ENCODE data around the gene MBL2.

DNA sequence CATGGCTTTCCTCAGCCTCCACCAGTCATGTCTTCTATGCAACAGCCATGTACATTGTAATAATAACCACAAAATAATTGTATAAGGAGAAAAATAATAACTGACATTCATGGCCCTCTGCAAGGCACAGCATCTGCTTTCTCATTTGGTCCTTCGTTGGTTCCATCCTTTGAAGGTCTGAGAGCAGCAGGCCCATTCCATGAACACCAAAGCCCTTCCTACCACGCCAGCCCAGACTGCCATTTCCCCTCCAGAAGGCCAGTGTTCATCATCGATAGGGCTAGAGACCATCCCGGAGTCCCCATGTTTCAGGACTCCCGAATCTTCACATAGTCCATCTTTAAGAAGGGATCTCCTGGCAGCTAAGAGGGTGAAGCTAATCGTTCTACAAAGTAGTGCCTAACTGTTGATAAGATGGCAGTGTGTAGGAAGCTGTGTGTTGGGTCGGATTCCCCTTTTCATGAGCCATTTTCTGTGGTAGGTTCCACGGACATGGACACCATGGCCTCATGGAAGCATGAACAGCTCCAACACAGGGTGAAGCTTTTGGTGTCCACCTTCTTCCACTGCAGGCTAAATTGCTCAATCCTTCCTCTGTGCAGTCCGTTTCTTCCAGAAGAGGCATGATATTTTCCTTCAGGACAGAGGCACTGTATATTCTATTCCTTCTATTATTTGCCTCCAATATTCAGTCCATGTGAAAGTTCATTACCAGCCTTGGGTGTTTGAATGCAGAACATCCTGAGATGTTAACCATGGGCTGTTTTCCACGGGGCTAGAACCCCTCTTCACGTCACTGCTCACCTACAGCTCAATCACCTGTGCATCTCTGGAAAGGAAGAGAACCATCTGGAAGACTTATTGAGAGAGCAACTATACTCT lies 21.5 kb upstream of the FAM170B start:
- RRBS = no CpG with 5 or more reads among the region's 11 CpGs

GRCh38 chr10:49278271-49278977 lies 20.5 kb upstream of the C10orf71 start:
- RRBS = no CpG with 5 or more reads among the region's 9 CpGs

GRCh38 chr10:49398358-49398749 lies 2.5 kb upstream of the DRGX start:
- RRBS = 7% methylated on average over 11 of the region's 34 CpGs

GRCh38 chr10:49614113-49614682 lies 361 bp downstream of the CHAT start:
- RRBS = 10% methylated on average over 11 of the region's 42 CpGs

DNA sequence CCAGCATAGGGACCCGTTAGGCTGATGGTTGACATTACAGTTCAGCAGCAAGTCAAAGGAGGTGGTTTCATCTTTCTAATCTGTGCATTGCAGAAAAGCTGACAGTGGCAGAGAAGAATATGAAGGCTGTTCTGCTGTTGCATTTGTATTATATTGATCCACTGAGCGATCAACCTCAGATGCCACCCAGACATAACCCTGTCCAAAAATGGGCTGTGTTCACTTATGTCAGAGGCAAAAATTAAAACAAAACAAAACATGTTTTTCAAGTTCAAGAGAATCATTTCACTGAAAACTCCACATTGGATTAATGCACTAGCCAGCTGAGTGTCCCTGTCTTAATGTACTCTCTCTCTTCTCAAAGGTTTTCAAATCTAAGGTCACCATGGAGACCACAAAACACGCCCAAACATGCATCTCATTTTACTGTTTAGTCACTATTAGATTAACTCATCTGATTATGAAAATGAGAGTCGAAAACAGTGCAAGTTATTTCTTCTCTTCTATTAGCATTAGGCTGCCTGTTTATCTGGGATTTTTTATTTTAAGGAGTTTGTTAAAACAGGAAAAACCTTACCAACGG lies 70.7 kb upstream of the ASAH2 start:
- RRBS = no CpG with 5 or more reads among the region's 5 CpGs

DNA sequence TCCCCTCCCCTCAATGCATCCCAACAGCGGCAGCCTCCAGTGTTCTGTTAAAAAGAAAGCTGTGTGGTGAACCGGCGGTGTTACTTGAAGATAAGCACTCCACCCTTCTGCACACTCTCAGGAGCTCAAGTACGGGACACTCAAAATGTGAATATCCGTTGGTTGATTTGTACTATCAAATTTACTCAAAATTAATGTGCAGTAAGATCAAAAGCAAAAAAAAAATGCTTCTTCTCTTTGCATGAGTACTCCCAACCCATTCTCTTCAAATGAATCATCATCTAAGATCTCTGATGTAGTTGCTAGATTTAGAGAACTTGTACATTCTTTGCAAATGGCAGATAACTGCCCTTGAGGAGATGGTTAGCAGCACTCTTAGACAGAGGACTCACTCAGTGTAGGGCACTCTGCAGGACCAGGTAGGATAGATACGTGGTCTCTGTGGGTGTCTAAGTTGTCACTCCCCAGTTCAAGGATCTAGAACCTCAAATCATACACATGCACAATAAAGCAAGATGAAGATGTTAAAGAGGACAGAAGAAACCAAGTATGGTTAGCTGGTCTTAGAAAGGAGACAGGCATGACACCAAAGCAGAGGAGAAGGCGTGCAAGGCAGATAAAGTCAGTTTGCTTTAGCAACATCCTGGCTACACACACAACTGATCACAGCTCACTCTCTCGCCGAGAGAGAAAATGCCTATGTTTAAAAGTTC lies 145.7 kb upstream of the ASAH2 start:
- RRBS = no CpG with 5 or more reads among the region's 9 CpGs

DNA sequence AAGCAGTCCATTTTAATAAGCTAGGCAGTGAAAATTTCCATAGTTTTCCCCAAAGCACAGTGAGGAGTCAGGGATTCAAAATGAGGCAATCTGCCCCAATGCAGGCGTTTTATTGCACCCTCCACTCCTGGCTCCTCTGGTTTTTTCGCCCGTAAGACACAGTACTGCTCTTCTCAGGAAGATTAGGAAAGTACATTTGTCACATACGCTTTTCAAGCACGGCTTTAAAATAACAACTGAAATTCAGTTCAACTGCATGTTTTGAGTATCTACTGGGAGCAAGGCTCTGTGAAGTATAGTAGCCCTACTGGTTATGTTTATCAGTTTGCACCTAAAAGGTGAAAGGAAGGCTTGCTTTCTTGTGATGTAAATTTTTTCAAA lies 1.9 kb upstream of the SGMS1 start:
- RRBS = no CpG with 5 or more reads among the region's 5 CpGs

GRCh38 chr10:50884283-50884838 lies 1.1 kb downstream of the A1CF start:
- RRBS = no CpG with 5 or more reads among the region's 3 CpGs

- RRBS = no CpG with 5 or more reads among the region's 14 CpGs
These were observed 83.6 kb upstream of the PRKG1 start for GRCh38 chr10:50990633-50991080.

DNA sequence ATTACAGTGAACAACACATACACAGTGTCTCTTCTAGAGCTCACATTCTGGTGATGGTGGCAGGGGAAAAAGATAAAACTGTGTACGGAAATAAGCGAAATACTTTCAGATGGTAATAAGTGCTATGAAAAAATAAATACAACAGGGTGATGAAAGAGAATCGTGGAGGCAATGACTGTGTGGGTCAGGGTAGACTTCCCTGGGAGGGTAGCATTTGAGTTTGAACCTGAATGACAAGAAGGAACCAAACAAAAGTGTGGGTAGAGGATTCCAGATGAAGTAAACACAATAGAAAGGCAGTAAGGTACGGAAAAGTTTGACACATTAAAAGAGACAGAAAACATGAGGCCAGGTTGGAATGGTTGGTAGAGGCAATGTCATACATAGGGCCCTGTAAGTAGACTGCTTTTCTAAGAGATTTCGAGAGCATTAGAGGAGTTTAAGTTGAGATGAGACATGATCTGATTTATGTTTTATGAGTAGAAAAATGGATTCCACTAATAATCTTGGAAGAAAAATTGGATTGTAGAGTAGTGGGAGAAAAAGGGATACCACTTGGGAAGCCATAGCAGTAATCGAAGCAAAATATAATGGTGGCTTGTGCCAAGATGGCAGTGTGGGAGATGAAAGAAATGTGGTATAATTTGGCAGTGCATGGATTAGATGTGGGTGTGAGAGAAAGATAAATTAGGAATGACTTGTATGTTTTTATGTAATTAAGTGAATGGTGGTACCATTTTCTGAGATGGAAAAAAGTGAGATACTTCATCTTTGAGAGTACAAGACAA lies 92.9 kb downstream of the PRKG1 start:
- RRBS = no CpG with 5 or more reads among the region's 6 CpGs

DNA sequence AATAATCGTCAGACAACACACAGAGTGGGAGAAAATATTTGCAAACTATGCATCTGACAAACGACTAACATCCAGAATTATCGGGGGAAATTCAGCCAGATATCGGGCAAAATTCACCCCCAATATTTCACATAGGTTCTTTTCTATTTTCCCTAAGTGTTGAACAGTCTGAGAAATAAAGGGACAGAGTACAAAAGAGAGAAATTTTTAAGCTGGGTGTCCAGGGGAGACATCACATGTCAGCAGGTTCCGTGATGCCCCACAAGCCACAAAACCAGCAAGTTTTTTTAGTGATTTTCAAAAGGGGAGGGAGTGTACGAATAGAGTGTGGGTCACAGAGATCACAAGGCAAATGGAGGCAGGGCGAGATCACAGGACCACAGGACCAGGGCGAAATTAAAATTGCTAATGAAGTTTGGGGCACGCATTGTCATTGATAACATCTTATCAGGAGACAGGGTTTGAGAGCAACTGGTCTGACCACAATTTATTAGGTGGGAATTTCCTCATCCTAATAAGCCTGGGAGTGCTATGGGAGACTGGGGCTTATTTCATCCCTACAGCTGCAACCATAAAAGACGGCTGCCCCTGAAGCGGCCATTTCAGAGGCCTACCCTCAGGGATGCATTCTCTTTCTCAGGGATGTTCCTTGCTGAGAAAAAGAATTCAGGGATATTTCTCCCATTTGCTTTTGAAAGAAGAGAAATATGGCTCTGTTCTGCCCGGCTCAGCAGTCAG lies 193.7 kb downstream of the PRKG1 start:
- RRBS = no CpG with 5 or more reads among the region's 12 CpGs

GRCh38 chr10:52772613-52772994 lies at the start of gene MBL2:
TSS of gene MBL2 (minus strand) at chr10:52772784.
- RRBS = no CpG with 5 or more reads among the region's 3 CpGs

GRCh38 chr10:55627401-55627828 lies 733.6 kb downstream of the ZWINT start:
- RRBS = no CpG with 5 or more reads among the region's 14 CpGs

- RRBS = 2% methylated on average over 15 of the region's 70 CpGs
These were observed 608 bp downstream of the IPMK start for GRCh38 chr10:58266748-58267823.

DNA sequence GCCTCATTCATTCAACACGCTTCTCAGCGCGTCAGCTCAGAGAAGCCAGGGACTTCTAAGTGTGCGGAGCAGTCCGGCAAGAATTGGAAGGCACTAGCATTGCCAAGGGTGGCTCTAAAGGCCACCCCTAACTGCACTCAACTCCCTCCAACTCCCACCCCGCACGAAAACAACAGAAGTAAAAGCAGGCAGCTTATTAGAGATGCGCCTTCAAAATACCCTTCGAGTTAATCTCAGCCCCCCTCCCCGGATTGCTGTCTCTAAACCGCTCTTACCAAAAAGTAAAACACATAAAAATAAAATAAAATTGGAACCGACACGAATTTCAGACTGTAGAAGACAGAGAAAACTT lies 489 bp upstream of the IPMK start:
- RRBS = no CpG with 5 or more reads among the region's 13 CpGs

DNA sequence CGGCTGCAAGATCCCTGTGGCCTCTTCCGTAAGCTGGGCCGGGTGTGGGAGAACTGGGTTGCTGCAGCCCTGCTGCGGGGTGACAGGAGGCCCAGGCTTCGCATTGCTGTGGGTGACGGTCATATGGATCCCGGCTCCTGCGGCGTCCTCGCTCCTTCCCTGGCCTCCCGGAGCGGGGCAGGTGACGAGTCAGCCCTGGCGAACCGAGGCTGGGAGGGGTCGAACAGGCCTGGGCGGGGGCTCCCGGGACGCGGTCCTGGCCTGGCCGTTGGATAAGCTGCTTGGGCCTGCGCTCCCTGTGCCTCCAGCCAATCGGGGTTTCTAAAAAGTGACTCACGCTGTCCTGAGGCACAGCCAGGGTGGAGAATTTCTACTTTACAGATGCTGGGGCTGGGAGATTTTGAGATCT lies 7.8 kb upstream of the UBE2D1 start:
- RRBS = 42% methylated on average over 14 of the region's 24 CpGs

DNA sequence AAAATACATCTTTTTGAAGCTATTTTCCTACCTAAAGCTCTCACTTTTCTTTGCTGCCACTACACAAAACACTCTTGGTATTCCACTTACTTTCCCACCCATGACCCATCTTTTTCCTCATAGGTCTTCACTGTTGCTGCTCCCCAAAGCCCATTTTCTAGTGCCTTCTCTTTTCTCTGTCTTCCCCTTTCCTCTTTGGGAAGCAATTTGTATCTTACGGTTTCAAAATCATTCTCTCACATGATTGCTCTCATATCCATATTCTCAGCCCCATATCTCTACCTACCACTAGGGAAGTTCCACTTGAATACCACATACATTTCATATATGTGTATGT lies 3.2 kb upstream of the UBE2D1 start:
- RRBS = no CpG with 5 or more reads among the region's 1 CpG

DNA sequence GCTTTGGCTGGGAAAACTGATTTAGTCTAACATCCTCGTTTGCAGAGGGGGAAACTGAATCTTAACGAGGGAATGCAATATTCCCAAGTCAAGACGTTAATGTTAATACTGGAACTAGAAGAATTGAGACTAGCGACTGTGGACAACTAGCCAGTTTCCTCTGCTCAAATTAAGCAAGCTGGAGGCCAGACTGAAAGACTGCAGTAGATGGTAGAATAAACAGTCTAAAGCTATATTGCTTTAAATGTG lies 702 bp upstream of the TFAM start:
- RRBS = no CpG with 5 or more reads among the region's 4 CpGs

- RRBS = 3% methylated on average over 25 of the region's 28 CpGs
These were observed 608 bp downstream of the PHYHIPL start for GRCh38 chr10:59177077-59177425.

DNA sequence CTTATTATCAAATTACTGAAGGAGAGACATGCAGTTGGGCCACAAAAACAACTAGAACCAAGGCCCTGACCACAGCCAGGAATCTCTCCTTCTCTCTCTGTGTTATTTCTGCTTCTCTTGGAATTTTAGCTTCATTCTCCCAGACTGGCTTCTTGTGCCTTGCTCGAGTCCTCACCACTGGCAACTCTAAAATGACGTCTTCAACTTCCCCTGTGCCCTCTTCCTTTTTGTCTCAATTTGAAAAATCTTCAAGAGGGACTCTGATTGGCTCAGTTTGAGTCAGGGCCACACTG lies 25.3 kb upstream of the FAM13C start:
- RRBS = no CpG with 5 or more reads among the region's 2 CpGs